Tongue (tissue), 2 donors: ENCODE measurements around a stretch of chr14.

DNA sequence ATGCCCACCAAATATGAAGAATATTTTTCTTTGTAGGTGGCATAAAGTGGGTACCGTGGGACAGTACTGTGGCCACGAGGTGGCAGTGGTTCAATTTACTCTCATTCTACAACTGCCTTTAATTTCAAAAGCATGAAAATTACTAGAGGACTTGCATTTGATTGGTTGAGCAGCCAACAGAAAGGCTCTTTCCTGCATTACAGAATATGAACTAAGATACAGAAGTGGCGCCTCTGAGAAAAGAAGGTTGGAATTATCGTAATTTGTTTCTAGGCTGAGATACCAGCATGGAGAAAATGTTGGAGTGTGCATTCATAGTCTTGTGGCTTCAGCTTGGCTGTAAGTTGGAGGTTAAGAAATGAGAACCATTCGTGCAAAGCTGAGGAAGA, 366.8 kb upstream of the OR4E1 start:
- RAMPAGE, long total RNA, result no peak

GRCh38 chr14:22489918-22491058, 98.7 kb downstream of the DAD1 start:
- RAMPAGE, long total RNA, result no peak

DNA sequence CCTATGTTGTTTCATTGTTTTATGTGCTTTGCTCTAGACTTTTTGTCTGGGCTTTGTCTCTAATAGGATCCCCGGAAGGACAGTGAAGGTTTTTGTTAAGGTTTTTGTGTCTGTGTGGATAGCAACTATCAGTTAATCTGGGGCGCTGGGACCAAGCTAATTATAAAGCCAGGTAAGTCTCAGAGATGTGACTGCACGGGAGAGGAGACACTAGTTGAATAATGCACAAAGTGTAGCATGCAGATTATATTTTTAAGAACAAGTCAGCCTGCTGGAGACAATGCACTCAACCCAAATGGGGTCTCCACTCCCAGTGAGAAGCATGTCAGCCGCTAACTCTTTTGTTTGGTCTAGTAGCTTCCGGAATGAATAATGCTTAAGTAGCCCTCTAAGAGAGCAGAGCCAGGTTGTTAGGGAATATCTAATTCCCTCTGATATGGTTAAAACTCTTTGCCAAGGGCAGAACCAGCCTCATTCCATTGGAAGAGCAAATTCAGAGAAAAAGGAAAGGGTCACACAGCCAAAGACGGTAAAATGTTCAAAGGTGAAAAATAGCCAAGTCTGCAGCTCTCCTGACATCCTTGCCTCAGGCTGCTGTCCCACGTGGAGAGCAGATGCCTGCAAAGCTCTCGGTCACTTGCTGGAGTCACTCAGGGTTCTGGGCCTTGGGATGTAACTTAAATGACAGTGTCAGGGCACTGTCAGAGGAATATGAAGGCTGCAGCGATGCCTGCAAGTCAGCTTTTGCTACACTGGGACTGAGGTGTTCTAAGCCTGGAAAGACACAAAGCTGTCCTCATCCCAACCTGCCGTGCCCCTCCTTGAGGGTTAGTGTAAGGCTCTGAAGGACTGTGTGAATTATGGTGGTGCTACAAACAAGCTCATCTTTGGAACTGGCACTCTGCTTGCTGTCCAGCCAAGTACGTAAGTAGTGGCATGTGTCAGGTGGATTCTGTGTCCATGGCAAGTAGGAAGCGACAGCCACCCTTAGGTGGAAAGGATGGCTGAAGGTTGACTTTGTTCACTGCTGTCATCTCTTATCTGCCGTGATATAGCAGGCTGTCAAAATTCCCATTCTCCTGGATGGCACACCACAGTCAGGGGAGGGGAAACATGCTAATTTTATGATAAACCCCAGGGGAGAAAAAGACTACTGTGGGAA, 80.2 kb downstream of the DAD1 start:
- RAMPAGE, long total RNA, result no peak

DNA sequence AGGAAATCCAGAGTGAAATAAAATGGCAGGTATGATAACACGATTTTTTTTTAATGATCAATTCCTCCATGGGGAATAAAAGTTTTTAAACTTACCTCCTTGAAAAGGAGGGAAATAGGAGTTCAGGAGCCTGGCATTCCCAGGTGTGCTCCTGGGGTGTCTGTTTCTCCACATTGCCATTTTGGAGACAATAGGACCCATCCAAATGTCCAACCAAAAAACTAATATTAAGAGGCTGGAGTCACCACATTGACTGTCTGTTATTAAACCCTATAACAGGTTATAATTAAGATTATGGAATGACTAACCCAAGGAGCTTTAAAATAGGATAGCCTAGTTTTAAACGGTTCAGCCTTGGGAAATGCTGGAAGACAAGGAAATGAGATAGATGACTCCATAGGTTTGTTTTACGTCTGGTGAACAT, 77.4 kb downstream of the DAD1 start:
- RAMPAGE, long total RNA, result no peak

DNA sequence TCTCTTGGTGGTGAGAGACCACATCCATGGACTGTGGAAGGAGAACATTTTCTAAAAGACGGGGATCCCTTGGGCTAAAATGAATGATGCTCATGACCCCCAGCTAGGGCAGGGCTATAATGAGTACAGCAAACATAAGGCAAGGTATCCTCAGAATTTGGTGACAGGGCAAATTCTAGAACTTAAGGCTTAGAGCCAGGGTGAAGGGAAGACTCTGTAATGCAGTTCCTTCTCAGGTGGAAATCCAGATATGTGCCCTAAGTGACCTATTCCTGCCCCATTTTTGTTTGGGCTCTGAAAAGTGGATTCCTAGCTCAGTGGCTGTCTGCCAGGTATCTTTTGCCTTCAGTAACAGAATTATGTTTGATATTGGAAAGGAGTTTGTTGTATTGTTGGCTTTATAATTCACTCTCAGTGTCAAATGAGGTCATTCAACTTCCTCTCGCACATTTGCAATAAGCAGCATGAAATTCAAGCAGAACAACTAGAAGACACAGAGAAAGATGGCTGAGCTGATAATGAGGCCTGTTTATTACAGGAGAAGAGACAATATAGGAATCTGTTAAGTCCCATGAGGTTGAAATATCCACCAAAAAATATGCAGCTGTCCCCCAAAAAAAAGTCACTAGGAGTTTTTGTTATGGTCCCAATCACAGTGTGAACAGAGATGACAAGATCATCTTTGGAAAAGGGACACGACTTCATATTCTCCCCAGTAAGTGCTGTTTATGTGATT, 76.7 kb downstream of the DAD1 start:
- RAMPAGE, long total RNA, result no peak

DNA sequence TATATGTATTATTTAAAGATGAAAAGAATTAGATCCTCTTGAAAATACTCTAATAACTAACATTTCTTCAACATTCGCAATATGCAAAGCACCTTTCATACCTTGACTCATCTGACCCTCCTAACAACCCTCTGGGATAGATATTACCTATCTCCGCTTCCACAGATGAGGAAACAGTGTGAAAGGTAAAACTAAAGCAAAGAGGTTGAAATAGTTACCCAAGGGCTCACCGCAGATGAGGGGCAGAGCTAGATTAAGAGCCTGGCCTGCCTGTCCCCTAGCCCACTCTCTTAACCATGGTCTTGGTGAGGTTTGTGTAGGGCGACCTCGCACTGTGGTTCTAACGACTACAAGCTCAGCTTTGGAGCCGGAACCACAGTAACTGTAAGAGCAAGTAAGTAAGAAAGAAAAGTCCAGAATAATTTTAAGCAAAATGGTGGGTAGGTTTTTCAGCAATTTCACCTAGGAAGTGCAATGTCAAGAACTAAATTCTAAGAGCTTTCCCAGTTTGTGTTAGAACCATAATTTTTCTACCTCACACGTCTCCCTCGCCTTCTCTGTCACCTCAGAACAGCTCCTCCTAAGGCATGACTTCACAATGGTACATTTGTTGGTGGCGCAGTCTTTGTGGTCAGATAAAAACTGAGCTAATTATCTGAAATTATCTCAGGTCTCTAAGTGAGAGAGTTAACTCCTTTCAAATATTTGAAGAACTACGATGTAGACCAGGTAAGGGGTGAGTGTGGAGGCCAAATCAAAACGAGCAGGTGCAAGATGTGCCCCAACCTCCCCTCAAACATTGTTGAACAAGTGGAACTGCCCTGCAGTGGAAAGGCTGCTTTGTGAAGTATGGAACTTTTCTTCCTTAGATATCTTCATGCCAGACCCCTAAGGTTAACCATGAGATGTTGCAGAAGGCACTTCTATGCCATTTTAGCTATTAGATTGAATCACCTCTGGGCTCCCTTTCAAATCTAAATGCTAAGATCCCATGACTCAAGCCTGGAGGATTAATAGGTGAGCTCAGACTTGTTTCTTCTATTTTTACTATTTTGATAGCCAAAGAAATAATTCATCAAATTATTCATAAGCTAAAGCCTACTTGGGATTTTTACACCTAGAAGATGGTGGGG, 64.7 kb downstream of the DAD1 start:
- RAMPAGE, long total RNA, result no peak

DNA sequence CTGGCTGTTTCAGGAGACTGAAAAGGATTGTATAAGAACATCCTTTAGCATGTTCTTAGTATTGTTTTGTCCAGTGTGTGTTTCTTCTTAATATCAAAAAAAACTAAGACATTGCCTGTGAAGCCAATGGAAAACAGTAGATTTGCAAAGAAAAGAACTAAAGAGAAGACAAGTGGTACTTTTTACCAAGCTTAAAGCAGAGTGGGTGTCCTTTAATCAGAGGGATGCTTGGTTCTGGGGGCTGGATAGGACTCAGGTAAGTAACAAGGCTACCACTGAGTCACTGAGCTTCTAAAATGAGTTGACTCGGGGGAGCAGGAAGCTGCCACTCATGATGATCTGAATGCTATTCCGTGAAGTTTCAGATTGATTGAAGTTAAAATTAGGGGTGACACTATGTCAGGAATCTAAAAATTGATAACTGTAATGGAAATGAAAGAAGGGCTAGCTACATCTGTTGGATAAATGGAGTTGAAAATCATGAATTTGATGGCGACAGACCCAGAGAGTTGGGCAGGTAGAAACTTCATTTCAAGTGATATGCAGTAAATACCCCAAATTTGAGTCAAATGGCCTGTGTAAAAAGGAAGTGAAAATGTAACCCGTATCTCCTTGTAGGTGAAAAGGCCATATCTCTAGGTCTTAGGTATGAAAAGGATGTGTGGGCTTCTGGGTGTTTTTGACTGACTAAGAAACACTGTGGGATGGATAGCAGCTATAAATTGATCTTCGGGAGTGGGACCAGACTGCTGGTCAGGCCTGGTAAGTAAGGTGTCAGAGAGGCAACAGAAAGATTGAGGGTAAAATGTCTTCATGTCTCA, 57.6 kb downstream of the DAD1 start:
- RAMPAGE, long total RNA, result no peak

DNA sequence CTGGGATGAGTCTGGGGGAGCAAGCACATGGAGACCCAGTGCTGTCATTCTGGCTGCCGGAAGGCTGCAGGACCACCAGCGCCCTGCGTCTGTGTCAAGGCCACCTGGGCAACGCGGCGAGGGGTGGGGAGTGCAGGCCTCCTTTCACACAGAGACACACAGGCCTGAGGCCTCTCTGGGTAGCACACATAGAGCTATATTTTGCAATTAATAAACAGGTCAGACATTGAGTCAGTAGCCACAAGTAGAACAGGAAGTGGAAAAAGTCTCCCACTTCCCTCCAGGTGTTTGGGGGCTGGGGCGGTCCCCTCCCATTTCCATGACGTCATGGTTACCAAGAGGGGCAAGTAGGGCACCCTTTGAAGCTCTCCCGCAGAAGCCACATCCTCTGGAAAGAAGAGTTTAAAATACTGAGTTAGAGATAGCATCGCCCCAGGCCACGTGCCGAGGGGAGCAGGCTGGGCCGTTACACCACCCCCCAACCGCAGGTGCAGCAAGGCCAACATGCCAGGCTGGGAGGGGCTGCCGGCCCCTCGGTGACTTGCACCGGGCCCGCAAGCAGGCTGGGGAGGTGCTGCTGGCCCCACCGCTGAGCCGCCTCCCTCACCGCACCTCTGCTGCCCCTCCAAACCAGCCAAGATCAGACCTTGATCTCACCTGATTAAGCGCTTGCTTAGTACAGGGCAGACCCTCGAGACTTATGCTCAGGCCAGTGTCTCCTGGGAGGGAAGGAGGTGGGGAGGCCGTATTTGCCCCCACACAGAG, 32.7 kb downstream of the DAD1 start:
- RAMPAGE, long total RNA, result no peak

DNA sequence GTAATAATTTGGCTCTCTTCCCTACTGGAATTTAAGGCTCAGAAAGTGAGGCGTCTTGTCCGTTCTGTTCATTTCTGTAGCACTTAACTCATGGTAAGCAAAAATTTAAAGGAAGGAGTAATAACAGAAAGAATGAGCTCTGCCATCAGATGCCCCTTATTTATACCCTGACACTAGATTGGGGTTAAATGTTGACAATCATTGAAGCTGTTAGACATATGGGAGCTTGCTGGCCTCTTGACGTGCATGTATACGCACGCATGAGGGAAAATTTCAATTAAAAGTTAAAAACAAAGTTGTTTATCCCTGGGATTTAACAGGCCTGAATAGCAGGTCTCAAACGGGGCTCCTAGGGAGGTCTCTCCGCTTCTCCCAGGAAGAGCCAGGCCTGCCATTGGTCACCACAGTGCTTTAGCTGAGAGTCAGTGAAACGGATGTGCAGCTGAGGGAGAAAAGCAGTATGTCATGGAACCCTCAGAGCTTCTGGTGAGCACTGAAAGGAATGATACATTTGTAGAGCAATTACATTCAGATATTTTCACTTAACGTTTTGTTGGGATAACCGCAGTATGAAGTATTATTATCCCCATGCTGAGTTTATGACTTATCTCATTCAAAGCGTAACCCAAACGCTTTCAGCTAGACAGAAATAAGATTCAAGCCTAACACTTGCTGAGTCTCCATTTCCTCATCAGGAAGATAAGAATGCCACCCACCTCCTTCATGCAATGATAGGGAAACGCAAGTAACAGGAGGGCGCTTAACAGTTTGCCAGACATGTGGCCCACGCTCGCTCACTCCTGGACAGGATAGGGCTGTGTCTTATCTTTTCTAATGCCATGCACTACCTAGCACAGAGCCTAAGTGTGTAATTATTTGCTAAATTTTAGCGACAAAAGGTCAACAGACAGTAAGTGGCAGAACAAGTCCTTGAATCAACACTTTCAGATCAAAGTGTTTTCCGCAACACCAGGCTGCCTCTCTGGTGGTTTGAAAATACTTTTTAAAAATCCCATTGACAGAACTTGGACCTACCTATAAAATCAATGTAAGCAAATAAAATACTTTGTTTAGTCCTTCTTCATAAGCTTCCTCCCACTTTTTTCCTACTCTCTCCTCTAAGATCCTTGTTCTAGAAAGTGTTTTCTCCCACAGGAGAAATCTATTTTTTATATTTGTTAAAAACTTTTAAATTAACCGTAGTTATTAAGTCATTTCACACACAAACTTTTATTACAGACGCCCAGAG, 28.2 kb downstream of the DAD1 start:
- RAMPAGE, long total RNA, result no peak

GRCh38 chr14:22572362-22573239, 16.4 kb downstream of the DAD1 start:
- RAMPAGE, long total RNA, result no peak

GRCh38 chr14:22766815-22767565, 502 bp downstream of the OXA1L start:
- RAMPAGE, long total RNA, result no peak

GRCh38 chr14:22844552-22844783, 8.1 kb downstream of the MMP14 start:
- RAMPAGE, long total RNA, result no peak

- RAMPAGE, long total RNA, result no peak
These were observed 90 bp upstream of the LRP10 start for GRCh38 chr14:22871564-22871736.

DNA sequence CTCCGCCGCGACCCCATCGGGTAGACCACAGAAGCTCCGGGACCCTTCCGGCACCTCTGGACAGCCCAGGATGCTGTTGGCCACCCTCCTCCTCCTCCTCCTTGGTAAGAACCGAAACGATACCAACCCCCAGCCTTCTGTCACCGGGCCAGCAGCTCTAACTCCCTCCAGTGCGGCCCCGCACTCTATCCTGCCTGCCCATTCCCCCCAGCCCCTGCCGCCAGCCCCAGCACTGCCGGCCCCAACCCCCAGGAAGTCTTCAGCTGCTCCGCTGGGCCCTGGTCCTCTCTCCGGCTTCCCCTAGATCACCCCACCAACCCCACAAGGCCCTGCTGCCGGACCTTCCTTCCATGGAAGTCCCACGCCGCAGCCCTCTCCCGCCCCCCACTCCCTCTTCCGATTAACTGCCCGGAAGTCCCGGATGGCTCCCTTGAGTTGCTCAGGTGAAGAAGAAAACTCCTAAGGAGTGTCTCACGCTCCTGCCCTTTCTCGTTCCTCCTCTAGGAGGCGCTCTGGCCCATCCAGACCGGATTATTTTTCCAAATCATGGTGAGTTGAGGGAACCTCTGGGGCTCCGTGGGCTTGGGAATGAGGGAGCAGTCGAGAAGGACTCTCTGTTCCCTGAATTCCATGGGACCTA, 814 bp downstream of the LRP10 start:
- RAMPAGE, long total RNA, result no peak

GRCh38 chr14:22919222-22920304, 614 bp upstream of the RBM23 start:
- RAMPAGE, long total RNA, result no peak

GRCh38 chr14:22928068-22928803, 940 bp downstream of the PRMT5 start:
- RAMPAGE, long total RNA, result no peak

- RAMPAGE, long total RNA, result no peak
These were observed 992 bp downstream of the HAUS4 start for GRCh38 chr14:22955852-22956343.

GRCh38 chr14:23033963-23034314, 761 bp downstream of the PSMB5 start:
- RAMPAGE, long total RNA, result no peak

- RAMPAGE, long total RNA, result no peak
These were observed 7.7 kb downstream of the PPP1R3E start for GRCh38 chr14:23294891-23295422.

DNA sequence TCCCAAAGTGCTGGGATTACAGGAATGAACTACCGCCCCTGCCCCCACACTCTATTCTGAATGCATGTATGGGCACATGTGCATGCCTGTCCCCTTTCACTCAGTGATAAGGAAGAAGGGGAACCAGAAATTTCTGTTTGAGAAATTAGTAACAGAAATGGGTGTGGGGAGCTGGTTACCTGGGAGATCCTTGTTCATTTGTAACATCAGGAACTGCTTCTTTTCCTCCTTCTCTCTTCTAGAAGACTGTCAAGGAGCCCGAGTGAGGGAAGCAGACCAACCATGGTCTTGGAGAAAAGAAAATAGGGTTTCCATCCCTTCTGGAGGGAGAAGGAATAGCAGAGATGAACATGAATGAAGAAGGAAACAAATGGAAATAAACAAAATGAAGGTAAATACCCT, 3.4 kb downstream of the PPP1R3E start:
- RAMPAGE, long total RNA, result no peak